Pulmonary artery (tissue), 1 donor: ENCODE results near the genes MGRN1, SEC14L5 and RBFOX1.

DNA sequence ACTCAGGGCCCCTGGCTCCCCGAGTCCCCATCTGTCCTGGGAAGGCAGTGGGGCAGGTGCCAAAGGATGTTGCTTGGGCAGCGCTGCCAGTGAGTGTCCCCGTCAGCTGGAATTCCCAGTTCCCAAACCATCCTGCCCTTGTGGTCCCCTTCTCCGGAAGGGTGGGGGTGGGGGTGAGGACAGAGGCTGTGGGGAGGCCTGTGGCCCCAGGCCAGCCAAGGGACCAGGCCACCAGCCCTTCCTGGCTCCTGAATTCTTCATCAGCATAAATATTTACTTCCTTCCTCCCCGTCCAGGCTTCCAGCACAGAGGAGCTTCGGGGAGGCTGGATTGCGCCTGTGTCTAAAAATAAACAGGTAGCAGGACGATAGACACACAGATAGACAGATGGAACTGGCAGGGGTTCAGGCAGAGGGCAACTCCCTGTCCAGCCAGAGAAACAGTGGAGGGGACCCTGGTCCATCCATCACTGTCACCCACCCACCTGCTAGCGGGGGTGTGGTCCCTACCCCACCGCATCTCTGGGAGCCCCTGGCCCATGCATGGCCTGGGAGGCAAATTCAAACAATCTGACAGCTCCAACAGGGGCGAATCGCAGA lies 13.0 kb downstream of the GLIS2 start:
- PRO-cap: no peak

DNA sequence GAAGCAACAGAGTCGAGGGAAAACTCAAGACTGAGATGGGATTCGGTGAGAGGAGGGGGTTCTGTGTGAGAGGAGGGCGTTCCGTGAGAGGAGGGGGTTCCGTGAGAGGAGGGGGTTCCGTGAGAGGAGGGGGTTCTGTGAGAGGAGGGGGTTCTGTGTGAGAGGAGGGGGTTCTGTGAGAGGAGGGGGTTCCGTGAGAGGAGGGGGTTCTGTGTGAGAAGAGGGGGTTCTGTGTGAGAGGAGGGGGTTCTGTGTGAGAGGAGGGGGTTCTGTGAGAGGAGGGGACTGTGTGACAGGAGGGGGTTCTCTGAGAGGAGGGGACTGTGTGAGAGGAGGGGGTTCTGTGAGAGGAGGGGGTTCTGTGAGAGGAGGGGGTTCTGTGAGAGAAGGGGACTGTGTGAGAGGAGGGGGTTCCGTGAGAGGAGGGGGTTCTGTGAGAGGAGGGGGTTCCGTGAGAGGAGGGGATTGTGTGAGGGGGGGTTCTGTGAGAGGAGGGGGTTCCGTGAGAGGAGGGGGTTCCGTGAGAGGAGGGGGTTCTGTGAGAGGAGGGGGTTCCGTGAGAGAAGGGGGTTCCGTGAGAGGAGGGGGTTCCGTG lies 6.9 kb downstream of the PAM16 start:
- PRO-cap: no peak

GRCh38 chr16:4364926-4365625 lies 6.6 kb upstream of the VASN start:
- PRO-cap: no peak

- PRO-cap: bidirectional peak, plus-strand start at chr16:4377792, minus-strand start at chr16:4377694
These were observed 5.9 kb downstream of the VASN start for GRCh38 chr16:4377541-4378007.

DNA sequence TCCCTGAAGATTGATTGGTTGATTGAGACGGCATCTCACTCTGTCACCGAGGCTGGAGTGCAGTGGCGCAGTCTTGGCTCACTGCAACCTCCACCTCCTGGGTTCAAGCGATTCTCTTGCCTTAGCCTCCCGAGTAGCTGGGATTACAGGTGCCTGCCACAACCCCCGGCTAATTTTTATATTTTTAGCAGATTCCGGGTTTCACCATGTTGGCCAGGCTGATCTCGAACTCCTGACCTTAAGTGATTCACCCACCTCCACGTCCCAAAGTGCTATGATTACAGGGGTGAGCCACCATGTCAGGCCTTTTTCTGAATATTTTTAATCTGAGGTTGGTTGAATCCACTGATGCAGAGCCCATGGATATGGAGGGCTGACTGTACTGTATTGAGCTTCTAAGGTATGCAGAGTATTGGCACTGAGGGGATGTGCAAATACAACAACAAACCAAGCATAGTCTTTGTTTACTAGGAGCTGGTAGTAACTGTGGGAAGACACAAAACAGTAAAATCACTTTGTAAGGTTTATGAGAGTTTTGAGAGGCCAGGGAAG lies 8.8 kb downstream of the HMOX2 start:
- PRO-cap: no peak

- PRO-cap: no peak
These were observed 22.8 kb downstream of the CDIP1 start for GRCh38 chr16:4515603-4516302.

DNA sequence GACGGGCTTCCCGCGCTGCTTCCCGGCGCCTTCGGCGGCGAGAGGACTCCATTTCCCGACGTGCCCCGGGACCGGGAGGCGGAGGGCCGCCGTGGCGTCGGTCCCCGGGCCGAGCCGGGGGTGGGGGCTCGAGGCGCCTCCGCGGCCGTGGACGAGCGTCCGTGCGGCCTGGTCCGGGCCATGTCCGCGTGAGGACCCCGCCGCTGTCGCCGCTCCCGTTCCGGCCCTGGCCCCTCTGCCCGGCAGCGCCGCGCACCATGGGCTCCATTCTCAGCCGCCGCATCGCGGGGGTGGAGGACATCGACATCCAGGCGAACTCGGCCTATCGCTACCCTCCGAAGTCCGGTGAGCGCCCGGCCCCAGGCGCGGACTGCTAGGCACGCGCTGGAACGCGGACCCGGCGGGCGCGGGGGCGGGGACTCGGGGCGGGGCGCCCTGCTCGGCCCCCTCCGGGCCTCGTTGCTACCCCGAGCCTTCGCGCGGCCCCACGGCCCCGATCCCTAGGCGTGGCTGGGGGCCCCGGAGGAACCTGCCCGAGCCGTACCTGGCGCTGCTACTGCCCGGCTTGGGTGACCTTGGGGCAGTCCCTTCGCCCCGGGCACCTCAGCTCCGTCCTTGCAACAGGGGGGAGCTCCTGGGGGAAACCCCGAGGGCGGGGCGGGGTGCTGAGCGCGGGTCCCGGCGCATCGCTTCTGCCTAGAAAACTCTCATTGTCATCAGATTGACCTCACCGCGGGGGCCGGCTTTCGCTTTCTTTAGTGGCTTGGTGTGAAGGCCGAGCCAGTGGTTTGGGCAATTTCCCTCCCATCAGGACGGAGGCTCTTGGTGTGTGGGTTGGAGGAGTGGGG lies at the start of gene MGRN1:
Gene MGRN1 (plus strand): TSS at position 123 of the 848 bp plus-strand sequence.
- PRO-cap: bidirectional peak, plus-strand start at position 181 of the sequence, minus-strand start outside the sequence; unidirectional peak, minus-strand start at position 694 of the sequence

- PRO-cap: no peak
These were observed 20.0 kb downstream of the GLYR1 start for GRCh38 chr16:4826993-4827650.

GRCh38 chr16:4846994-4847158 lies 212 bp downstream of the GLYR1 start:
- PRO-cap: no peak

GRCh38 chr16:4870112-4871096 lies 23.1 kb downstream of the UBN1 start:
- PRO-cap: no peak

DNA sequence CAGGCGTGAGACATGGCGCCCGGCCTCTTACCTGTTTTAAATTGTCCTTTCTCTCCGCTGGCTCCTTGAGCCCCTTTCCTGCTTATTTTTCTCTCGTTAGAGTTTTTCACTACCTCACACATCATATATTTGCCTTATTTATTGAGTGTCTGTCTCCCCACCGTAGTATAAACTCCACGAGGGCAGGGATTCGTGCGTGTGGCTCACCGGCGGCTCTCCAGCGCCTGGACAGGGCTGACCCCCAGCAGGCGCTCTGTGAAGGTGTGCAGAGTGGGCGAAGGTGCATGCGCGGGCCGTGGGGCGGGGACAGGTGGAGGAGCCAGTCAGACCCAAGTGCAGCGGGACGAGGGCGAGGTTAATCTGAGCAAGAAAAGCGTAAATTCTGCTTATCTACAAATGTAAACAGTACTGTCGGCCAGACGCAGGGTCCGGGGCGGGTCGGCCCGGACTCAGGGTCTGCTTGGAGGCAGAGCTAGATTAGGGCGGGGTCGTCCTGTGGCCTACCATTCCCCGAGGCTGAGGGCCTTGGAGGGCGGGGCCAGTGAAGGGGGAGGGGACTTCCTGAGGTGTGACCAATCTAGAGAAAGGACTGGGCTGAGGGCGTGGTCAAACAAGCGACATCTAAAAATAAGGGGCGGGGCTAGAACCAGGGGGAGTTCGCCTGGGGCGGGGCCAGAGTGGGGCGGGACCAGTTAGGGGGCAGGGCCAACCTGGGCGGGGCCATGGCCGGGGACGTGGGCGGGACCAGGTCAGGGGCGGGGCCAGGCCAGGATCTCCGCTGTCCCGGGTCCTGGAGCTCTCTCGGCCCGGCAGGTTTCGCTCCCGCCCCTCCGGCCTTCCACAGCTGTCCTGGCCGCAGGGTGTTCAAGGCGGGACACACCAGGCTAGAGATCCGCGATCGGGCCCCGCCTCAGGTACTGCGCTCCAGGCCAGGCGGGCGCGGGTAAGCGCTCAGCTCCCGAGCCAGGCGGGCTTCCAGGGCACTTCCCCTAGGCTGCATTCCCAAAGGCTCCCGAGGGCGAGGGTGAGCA lies at the start of gene SEC14L5:
Gene SEC14L5 (plus strand): TSS at position 799 of the 1,031 bp plus-strand sequence.
- PRO-cap: bidirectional peak, plus-strand start at position 778 of the sequence, minus-strand start at position 518 of the sequence

GRCh38 chr16:4976222-4976490 lies 18.0 kb downstream of the SEC14L5 start:
- PRO-cap: no peak

GRCh38 chr16:4987295-4988194 lies 29.4 kb downstream of the SEC14L5 start:
- PRO-cap: no peak

DNA sequence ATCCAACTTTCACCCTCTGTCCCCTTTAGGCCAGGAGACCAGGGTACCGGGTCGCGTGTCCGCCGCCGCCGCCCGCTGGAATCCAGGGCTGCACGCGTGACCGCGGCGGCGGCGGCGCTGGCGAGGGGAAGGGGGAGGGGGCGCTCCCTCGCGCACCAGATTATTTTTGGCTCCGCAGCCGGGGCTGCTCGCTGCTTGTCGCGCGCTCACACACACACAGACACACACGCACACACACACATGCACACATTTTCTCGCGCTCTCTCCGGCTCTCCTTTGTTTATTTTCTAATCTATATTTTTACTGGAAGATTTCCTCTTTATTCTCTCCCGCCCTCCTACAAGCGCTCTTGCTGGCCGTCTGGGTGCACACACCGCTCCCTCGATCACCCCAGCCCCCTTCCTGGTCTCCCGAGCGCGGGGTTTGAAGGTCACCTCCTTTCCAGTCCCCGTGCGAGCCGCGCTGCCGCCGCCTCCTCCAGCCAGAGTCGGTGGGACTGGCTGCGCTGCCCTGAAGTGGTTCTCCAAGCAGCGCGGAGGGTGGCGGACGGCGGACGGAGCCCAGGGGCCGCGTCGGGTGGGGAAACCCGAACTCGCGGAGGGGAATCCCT lies at the start of gene RBFOX1:
Gene RBFOX1 (plus strand): TSS at position 158 of the 610 bp plus-strand sequence.
- PRO-cap: no peak

DNA sequence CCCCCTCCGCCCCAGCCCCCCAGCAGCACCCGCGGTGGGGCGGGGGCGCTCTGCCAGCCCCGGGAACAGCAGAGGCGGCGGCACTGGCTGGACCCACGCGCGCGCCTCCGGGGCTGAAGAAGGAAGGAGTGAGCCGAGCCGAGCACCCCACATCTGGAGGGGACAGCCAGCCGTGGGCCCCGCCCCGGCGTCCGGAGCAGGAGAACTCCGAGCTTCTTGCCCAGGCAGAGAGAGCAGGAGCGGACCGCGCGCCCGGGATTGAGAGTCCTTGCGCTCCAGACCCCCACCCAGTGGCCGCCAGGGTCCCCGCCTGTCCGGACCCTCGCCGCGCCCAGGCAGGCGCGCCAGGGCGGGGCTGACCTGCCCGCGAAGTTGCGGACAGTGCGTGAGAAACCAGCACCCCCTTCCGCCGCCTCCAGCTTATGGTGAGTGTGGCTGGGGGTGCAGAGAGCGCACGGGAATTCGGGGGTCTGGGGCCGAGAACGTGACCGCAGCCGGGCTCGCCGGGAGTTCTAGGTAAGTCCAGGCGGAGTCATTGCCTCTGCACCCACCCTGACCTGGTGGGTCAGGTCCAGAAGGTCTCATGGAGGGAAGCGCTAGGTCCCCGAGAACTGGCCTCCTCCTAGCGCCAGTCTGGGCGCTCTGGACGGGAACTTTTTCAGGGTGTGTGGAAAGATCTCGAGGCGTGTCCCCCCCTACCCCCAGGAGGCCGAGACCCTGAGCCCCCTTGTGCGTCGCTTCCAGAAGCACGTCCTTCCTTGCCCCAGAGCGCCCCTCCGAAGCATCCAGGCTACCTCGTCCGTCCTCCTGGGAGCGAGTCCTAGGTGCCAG lies 868 bp downstream of the RBFOX1 start:
- PRO-cap: no peak

- PRO-cap: no peak
These were observed 1257.8 kb downstream of the TMEM114 start for GRCh38 chr16:7332592-7332923.

DNA sequence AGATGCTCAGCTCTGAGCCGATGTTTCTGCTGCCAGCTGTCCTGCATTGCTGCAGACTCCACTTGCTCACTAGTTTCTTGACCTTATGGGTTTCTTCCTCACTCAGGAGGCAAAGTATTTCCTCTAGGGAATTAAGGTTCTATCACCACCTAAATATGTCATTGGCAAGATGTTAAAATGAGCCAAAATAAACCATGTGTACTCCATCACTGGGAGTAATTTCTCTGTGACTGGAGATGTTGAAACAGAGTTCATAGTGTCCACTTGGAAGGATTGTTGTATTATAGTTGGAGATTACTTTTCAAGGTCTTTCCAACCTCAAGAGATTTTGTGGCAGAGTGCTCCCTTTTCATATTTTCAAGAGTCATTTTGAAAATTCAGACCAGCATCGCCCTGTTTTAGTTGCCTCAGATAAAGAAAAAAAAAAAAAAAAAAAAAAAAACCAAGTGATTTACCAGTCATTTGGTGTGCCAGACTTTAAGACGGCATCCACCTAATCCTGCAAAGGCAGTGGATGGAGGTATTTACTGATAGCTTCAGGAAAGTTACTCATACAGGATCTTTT lies 1255.1 kb downstream of the TMEM114 start:
- PRO-cap: no peak

DNA sequence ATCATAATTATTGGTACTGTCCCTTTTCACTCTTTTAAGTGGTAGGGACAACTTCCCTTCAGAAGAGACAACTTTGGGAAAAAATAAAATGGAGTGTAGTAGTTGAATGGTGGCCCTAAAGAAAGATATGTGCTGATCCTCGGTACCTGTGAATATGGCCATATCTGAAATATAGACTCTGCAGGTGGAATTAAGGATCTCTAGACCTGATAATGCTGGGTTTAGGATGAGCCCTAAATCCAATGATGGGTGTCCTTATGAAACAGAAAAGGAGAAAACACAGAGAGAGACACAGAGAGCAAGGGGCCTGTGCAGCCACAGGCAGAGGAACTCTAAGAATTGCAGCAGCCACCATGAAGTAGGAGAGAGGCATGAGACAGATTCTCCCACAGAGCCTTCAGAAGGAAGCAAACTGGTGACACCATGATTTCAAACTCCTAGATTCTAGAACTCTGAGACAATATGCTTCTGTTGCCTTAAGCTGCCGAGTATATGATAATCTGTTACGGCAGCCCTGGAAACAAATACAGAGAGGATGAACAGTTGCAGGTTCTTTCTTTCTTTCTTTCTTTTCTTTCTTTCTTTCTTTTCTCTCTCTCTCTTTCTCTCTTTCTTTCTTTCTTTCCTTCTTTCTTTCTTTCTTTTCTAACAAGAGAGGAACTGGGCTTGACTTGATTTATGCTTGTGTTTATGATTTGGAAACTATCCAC lies 500.6 kb downstream of the TMEM114 start:
- PRO-cap: no peak

- PRO-cap: no peak
These were observed 476.5 kb downstream of the TMEM114 start for GRCh38 chr16:8113853-8114255.

GRCh38 chr16:8518982-8519518 lies 71.3 kb downstream of the TMEM114 start:
- PRO-cap: no peak